ENCODE data around the gene GMEB1.

DNA sequence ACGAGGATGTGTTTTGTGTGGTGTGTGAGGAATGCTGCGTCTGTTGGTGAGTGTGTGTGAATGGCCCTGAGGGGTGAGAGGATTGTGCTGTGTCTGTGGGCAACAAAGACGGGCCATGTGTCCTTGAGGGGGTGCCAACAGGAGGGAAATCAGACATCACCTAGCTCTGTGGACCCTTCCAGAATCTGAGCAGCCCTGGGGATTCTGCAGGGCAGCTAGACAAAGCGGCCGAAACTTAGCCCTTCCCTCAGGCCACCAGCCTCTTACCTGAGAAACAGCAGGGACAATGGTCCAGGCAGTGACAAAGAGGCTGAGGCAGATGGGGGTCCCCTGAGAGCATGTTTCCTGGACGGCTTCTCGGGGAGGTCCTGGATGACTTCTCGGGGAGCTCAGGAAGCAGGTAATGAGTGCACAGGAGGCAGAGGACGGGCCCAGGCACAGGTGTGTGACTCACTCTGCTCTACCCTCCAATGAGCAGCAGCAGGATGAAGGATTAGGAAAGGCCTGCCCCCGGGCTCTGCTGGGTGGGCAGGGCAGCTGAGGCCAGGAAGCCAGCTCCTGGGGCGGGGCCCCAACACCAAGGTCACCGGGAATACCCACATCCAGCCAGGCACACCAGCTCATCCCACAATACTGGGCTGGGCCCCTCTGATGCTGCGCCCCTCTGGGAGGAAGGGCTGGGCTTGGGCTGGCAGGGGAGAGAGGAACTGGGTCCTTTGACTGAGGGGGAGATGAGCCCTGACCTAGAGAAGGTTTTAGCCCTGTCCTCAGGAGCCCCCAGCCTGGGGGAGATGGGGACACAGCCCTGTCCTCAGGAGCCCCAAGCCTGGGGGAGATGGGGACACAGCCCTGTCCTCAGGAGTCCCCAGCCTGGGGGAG lies 17.2 kb upstream of the PTAFR start:
- PRO-cap = no peak

DNA sequence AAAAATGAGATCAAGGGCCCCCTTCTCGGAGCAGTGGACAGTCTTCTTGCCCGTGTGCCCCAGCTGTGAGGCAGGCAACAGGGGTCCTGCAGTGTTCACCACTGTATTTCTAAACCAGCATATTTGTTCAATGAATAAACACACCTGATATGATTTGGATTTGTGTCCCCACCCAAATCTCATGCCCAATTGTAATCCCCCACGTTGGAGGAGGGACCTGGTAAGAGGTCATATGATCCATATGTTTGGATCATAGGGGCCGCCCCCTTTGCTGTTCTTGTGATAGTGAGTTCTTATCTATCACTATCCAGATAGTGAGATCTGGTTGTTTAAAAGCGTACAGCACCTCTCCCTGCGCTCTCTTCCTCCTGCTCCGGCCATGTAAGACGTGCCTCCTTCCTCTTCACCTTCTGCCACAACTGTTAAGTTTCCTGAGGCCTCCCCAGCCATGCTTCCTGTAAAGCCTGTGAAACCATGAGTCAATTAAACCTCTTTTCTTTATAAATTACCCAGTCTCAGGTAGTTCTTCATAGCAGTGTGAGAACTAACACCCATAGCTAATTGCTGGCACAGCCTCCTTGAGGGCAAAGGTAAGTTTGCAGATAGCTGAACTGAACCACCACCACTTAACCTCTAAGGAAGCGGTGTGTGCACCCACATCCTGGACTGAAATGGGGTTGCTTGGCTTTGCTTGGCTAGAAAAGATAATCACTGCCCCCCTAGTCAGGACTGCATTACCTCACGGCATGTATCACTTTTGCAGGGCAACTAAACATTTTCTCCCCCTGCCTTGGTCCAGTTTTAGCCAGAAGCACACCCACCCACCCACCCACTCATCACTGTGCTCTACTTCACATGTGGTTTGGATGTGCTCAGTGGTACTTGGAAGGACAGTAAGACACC lies 22.9 kb upstream of the PTAFR start:
- PRO-cap = no peak

- PRO-cap = no peak
Observed at GRCh38 chr1:28236848-28237523, 1.1 kb downstream of the ATP5IF1 start.

DNA sequence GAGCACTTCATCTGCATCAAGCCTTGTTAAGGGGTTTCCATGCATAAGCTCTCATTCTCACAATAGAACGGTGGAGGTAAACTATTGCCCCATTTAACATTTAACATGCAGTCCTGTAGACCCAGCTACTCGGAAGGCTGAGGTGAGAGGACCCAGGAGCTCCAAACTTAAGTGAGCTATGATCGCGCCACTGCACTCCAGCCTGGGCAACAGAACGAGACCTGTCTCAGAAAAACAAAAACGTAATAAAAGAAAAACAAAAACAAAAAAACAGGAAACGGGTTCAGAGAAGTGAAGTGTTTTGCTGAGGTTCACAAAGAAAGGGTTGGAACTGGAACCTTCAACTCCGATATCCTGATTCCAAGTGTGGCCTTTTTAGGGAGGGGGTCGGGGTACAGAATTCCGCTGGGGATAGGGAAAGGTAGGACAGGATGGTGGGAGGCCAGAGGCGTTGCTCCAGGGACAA lies 11.6 kb upstream of the SESN2 start:
- PRO-cap = no peak

GRCh38 chr1:28259067-28259434 lies 267 bp upstream of the SESN2 start:
- PRO-cap = bidirectional peak, plus-strand start at chr1:28259524, minus-strand start at chr1:28259273

DNA sequence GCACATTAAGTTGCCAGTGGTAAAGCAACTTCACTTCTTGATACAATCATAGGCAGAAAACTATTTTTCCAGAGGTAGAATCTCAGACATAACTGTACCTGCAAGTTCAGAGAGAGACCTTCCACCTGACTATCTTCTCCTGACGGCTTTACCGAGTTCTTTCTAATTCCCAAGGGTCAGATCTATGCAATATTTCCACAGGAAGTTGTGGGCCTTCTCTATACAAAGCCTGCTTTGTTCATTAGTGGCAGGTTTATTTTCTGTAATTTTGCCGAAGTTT lies 58.2 kb upstream of the RCC1 start:
- PRO-cap = no peak

GRCh38 chr1:28505311-28505624 lies 575 bp upstream of the RCC1 start:
- PRO-cap = no peak

GRCh38 chr1:28509645-28509985 lies 3.8 kb downstream of the RCC1 start:
- PRO-cap = no peak

GRCh38 chr1:28517530-28518777 lies 12.1 kb downstream of the RCC1 start:
- PRO-cap = unidirectional peak, plus-strand start at chr1:28518255

GRCh38 chr1:28582266-28582601 lies 9.8 kb upstream of the RAB42 start:
- PRO-cap = no peak

DNA sequence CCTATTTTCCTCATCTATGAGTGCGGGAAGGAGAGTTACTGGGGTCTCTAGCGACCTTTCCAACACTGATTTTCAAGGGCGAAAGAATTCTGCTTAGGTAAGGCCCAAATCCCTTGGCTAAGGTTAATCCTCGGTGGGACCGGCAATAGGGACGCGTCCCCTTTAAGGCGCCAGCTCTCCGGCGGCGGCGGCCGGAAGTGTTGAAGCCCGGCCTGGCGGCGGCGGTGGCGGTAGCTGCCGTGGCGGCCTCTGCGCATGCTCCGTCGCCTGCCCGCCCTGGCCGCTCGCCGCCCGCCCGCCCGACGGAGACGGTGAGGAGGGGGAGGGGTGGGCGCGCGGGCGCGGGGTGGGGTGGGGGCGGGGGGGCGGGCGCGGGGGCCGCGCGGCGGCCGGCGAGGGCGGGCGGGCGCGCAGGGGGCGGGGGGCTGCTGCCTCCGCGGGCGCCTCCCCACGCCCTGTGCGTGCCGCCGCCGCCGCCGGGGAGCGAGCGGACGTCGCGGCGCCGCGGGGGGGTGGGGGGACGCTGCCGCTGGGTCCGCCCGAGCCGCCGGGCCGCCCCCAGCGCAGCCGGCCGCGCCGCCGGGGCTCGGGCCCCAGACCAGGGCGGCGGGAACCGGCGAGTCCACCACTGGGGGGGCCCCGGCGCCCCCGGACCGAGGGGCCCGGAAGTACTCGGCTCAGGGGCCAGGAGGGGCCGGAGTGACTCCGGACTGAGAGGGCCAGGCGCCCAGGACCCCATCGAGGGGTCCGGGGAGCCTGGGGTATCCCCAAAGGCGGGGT lies at the start of gene GMEB1:
GMEB1 (plus strand) TSS at position 256 of the 780 bp plus-strand sequence.
- PRO-cap = bidirectional peak, plus-strand start at position 502 of the sequence, minus-strand start at position 298 of the sequence

DNA sequence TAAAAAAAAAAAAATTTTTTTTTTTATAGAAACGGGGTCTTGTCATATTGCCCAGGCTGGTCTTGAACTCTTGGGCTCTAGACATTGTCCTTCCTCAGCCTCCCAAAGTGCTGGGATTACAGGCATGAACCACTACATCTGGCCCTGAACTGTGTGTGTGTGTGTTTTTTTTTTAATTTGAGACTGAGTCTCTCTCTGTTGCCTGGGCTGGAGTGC lies 15.9 kb downstream of the EPB41 start:
- PRO-cap = no peak

DNA sequence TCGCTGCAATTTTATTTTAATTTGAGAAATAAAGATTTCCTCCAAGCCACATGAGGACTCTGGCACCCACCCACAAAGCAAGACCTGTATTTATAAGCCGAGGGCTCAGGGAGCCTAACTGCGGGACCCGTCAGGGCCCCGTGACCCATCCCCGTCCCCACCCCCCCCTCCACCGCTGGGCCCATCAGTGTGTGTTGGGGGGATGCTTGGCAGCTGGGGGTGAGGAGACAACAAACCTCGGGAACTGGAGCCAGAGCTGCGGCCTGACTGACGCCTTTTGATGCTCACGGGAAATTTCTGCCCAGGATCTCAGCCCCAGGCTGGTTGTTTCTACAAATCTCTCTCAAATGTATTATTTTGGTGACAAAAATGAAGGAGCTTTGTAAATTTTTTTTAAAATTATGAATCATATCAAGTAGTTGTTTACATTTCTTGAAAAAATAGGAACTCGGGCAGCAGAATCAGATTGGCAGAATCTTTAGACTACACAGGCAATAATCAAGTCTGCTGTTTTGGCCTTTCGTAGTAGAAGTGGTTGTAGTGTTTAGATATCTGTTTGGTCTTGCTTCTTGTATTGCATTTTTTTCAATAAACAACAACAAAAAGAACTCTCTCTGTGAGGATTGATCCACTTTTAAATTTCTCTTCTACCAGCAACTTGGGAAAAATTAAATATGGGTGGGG lies 4.1 kb downstream of the TMEM200B start:
- PRO-cap = no peak

GRCh38 chr1:29170360-29171314 lies 11.1 kb downstream of the SRSF4 start:
- PRO-cap = no peak

DNA sequence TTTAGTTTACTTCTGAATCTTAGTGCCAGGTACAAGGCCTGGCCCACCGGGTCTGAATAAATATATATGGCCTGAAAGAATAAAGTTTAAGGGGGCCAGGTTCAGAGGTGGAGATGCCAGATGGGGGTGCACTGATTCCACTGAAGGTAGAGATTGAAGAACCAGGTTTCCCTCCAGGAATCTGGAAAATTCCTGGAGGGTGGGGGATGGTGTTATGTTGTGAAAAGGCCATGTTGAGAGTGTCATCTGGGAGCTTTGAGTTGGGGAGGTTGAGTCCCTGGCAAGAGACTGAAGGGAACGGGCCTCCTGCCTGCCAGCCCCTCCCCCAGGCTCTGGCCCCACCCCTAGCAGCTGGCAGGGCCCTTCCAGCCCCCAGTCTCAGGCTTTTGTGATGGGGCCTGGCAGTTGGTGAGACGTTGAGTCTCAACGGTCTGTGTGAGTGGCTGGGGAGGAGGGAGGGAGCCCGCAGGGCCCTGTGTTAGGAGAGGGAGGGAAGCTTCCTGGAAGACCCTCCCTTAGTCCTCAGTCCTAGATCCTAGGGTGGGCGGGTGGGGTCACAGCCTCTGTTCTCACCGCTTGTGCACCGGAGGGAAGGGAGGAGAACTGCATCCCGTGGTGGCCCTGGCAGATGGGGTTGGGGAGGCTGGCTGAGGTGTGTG lies 4.1 kb downstream of the PTPRU start:
- PRO-cap = no peak

GRCh38 chr1:29283214-29284319 lies 47.2 kb downstream of the PTPRU start:
- PRO-cap = no peak

DNA sequence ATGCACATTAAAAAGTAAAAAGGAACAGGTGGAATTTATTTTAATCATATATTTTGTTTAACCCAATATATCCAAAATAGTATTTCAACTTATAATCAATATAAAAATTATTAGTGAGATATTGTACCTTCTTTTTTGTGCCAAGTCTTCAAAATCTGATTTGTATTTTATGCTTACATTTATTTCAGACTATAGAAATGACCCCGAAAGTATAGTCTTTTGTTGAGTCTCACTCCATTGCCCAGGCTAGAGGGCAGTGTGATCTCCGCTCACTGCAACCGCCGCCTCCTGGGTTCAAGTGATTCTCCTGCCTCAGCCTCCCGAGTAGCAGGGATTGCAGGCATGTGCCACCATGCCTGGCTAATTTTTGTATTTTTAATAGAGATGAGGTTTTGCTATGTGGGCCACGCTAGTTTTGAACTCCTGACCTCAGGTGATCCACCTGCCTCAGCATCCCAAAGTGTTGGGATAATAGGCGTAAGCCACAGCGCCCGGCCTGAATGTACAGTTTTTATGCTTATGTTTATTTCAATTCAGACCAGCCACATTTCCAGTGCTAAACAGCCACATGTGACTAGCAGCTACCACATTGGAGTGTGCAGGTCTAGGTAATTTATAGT lies 674.6 kb downstream of the PTPRU start:
- PRO-cap = no peak

DNA sequence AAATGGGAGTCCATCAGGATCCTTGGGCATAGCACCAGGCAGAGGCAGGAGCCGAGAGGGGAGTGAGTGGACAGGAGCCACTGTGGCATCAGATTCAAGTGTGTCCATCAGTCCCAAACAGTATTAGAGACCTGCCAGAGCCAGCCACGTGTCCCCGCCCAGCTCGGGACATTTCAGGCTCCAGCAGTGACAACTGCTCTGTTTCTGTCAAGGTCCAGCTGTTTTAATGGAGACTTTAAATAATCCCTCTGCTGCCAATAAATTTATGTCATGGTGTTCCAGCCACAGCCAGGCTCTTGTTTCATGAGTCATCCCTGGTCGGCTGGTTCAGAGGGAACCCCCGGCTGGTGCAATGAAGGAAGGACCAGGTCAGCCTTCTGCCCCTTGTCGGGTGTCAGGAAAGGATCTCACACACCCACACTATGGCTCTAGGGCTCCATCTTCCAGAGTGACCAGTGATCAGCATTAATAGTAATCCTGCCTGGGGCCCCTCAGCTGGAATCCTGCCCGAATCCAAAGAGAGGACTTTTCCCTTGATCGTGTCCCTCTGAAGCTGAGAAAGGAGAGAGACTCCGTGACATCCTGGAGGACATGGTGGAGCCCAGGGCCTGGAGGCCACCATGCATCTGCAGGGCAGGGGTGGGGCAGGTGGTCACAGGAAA lies 197.3 kb downstream of the MATN1 start:
- PRO-cap = no peak

- PRO-cap = no peak
Observed at GRCh38 chr1:30729073-30729362, 5.6 kb upstream of the MATN1 start.

DNA sequence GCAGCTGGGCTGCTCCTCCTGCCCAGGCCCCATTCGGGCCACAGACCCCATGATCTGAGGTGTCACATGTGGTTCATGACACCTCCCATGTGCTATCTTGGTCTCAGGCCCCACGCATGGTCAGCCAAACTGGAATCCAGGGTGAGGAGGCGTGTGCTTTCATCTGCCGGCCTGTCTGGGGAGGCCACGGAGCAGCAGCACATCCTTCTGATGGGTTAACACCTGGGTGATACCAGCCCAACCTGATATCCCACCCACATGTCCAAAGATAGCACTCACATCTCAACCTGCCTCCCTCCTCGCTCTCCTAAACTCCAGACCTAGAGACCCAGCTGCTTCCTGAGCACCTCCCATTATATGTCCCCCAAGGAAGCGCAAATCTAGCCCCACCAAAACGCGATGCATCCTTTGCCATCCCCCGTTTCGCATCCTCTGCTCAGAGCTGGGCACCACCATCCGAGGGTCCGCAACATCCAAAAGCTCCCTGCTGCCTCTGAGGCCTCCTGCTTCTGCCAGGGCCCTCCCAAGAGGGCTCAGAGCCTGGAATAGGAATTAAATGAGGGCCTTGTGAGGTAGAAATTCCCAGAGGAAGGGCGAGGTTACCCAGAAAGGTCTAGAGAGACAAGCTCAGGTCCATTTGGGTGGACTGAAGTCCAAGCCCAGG lies 6.1 kb upstream of the MATN1 start:
- PRO-cap = no peak

Measured in ascending aorta (tissue), 1 donor.